SP-49 (cell line): ENCODE data around the gene SEZ6.

- PRO-cap, result no peak
Observed at GRCh38 chr17:28901816-28902239, 1.1 kb downstream of the DHRS13 start.

DNA sequence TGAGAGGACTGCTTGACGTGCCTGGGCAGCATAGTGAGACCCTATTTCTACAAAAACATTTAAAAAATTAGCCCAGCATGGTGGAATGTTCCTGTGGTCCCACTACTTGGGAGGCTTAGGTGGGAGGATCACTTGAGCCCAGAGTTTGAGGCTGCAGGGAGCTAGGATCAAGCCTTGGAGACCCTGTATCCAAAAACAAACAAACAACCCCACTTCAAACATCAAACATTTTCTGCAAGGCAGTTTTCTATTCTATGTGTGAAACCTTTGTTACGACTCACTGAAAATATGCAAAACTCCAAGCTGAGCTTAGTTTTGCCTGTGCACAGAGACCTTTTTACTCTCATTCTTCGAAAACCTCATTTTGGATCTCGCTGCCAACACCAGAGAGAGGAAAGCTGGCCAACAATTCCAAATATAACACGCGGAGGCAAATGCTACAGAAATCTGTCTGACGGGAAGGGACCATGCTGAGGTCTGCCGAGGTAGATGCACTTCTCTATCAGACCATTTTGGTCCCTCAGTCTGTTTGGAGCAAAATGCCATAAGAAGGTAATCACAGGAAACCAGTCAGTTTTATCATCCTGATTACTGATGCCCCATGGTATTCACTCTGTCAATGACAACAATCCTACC is 6.2 kb downstream of the PHF12 start:
- PRO-cap, result no peak

DNA sequence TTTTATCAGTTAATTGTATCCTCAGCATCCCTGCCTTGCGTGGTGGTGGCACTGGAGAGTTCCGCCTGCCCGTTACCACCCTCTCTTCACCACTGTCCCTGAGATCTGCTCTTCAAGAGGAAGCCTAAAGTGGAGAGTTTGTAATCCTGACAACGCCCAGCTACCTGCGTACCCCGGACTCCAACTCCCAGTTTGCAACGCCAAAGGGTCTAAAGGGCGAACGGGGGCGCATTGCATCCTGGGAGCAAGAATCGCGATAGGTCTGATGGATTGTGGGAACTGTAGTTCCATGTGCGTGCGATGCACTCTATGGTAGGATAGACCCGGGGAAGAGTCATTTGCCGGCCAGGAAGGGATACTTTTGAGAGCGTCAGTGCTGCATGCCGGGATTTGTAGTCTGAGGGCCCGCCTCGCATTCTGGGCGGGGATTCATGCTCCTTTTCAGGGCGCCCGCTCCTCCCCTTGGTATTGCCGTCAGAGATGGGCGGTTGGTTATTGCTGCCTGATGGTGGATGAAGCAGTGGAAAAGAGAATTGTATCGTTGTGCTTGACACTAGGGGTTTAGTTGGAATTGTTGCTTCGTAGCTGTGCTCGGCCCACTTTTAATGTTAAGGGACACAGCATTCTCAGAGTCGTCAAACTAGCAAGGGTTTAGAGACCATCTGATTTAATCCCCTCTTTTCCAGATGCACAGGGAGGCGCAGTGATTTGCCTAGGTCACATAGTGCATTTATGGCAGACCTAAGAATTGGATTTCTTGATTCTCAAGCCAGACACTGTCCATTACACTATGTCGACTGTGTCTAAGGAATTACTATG is 1.1 kb upstream of the PHF12 start:
- PRO-cap, result unidirectional peak, minus-strand start at position 107 of the sequence; bidirectional peak, plus-strand start at position 477 of the sequence, minus-strand start at position 187 of the sequence

DNA sequence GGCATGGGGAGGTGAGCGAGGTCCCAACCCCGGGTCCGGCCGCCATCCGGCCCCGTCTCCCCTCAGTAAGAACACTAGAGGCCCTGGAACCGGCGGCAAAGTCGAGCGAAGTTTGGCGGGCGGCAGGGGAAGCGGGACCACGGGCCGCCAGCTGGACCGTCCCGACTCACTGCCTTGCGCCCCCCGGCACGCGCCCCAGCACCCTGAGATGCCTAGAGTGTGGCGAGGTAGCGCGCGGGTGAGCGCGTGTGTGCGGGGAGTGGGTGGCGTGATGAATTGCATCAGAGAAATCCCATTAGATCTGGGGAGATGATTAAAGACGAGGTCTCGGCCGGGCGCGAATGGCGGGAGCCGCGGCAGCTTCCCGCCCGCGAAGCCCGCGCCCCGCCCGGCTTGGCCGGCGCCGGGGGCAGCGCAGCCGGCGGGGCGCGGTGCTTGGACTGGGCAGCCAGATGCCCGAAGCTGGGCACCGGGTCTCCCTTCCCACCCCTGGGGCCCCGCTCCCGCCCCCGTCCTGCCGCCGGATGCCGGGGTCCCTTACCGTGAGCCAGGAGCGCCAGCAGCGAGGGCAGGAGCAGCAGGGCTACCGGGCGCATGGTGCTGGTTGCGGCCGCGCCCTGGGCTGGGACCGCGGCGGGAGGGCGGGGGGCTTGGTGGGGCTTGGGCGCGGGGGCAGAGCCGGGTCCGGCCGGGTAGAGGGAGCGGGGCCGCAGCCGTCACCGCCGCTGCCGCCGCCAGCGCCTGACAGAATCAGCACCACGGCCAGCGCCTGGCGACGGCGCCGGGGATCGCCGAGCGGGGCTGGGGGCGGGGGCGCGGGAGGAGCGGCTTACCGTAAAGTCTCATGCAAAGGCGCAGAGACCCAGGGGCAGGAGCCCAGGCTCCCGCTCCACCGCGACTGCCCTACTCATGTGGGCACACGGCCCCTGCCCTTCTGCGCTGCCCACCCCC is at the start of gene SEZ6:
Gene SEZ6 (minus strand): TSS at position 760 of the 951 bp plus-strand sequence.
- PRO-cap, result no peak

DNA sequence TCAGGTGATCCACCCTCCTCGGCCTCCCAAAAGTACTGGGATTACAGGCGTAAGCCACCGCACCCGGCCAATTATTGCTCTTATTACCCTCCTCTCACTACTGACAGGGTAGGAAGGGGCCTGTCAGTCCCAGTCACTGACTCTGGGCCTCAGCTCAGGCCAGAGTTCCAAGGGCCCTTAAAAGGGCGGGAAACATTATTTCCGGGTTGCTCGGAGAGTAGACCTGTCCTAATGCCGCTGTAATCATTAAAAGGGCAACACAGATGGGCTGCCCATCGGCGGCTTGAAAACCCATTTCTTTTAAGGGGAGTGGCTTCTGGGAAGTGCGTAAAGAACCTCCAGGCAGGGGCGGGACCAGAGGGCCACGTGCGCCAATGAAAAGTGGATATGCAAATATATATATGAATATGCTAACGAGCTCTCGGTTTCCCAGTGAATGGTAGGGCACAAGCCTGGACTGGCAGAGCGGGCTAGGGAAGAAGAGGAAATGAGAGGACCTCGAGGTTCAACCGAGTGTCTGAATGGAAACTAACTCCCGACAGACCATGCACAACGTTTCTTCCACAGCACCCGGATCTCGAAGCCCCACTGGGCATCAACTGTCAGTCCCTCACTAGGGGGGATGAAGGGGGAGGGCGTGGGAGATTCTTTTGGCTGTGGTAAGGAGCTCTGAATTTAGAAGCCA is 26.7 kb downstream of the PIPOX start:
- PRO-cap, result no peak

- PRO-cap, result no peak
Observed at GRCh38 chr17:29093787-29094276, 50.9 kb downstream of the PIPOX start.

- PRO-cap, result no peak
Observed at GRCh38 chr17:29098554-29099199, 55.7 kb downstream of the PIPOX start.

DNA sequence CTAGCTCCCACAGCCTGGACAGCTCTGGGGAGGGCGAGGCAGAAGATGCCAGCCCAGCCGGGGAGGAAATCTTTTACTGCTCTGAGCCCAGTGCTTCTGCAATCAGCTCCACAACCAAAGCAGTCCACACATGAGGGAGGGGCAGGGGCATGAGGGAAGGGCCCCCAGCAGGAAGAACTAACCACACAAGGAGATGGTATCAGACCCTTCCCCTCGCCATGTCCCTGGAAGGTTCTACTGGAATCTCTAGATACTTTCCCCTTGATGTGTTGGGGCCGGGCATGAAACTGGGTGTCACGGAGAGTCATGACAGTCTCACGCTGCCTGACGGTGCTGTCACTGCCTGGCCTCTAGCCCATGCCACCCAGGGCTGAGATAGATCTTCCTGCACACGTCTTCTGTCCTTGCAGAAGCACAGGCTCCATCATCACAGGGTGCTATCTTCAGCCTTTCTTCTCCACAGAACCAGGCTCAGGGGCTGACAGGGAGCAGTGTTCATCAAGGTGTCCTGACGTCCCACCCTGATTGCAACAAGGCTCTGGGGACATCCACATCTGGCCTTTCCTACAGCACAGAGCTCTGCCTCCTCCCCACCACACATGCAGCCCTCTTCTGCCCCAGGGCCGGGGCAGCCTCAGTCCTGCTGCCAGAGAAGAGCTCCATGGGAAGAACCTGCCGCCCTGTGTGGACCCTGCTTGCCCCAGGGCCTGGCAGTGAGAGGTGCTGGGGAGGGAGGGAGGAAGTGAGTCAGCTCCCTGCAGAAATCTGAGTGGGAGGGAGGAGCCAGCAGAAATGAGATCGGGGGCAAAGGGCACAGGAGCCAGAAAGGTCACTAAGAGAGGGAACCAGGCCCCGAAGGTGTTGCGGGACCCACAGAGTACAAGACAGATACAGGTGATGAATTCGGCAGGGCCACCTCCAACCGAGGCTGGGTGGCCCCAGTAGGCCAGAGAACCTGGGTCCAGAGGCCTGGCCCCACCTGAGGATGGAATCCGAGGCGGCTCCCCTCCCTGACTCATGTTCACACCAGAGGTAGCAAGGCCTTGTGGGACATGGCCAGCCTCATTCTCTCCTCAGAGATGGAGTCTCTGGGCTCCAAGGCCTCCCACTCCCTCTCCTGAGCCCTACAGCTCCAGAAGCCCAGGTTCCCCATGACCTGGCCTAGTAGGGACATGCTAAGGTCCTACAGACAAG is 25.1 kb downstream of the MYO18A start:
- PRO-cap, result unidirectional peak, plus-strand start at position 789 of the sequence

GRCh38 chr17:29170124-29170704 is 10.0 kb downstream of the MYO18A start:
- PRO-cap, result no peak

DNA sequence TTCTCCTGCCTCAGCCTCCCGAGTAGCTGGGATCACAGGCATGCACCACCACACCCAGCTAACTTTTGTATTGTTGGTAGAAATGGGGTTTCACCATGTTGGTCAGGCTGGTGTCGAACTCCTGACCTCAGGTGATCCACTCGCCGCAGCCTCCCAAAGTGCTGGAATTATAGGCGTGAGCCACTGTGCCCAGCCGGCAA is 38.5 kb upstream of the NUFIP2 start:
- PRO-cap, result no peak

GRCh38 chr17:29379265-29379855 is 10.8 kb upstream of the TAOK1 start:
- PRO-cap, result no peak

GRCh38 chr17:29390043-29390286 is 198 bp upstream of the TAOK1 start:
- PRO-cap, result bidirectional peak, plus-strand start at chr17:29390341, minus-strand start at chr17:29390229

GRCh38 chr17:29451225-29451692 is 61.1 kb downstream of the TAOK1 start:
- PRO-cap, result no peak

- PRO-cap, result no peak
Observed at GRCh38 chr17:29495313-29495923, 71.4 kb downstream of the ABHD15 start.

- PRO-cap, result no peak
Observed at GRCh38 chr17:29546071-29547200, 20.4 kb downstream of the ABHD15 start.

DNA sequence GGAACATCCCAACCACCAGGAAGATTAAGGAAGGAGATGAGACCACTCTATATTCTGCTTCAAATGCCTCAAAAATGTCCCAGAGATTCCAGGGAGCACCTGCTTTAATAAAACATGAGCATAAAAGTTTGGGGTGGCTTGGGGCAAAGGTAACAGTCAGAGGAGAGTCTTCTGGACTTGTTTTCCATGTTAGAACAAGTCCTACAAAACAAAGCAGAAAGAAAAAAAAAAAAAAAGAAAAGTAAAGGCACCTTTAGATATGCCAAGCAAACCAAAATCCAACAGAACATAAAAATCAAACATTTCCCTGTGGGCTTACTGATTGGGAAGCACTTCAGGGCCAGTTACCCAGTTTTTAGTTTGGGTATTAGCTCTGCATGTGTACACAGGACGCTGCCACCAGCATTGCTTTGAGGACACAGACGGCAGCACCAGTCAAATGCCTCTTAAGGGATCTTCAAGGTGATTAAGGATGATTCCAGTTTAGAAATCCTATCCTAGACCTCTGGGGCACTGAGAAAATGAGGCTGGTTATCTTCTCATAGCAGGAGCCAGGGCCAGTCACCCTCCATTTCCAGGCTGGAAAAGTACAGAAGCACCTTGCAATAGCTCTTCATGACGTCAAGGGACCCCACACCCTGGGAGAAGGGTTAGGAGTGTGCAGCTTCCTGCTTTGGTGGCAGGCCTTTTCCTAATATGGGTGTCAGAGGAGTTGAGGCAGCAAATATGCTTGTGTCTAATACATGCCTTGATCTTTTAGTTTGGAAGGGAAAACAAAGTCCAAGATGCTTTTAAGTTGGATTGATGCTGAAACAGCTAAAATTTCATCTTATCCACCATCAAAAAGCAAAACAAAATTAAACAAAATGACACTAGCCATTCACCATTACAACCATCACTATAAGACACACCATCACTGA is 3.6 kb upstream of the CORO6 start:
- PRO-cap, result no peak

- PRO-cap, result no peak
Observed at GRCh38 chr17:29732489-29732944, 109.8 kb upstream of the CORO6 start.

DNA sequence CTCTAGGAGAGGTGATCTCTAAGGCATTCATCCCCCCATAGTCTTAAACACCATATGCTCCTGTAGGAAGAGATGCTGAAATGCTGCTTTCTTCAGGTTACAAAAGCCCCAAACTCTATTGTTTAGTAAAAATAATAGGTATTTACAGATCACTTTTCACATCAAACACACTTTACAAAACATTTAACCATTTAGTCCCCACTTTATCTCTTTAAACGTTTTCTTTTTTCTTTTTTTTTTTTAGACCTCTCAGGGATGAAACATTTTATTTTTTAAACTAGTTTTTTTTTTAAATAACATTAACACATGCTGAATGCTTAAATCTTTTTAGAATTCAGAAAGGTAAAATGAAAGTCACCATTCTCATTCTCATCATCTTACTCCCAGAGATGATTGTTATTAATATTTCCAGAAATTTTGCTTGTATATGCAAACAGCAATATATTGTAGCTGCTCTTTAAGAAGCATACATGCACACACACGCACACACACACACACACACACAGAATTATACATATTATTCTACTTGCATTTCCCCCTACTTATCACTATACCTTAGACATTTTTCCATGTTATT is 144.5 kb upstream of the CORO6 start:
- PRO-cap, result no peak

DNA sequence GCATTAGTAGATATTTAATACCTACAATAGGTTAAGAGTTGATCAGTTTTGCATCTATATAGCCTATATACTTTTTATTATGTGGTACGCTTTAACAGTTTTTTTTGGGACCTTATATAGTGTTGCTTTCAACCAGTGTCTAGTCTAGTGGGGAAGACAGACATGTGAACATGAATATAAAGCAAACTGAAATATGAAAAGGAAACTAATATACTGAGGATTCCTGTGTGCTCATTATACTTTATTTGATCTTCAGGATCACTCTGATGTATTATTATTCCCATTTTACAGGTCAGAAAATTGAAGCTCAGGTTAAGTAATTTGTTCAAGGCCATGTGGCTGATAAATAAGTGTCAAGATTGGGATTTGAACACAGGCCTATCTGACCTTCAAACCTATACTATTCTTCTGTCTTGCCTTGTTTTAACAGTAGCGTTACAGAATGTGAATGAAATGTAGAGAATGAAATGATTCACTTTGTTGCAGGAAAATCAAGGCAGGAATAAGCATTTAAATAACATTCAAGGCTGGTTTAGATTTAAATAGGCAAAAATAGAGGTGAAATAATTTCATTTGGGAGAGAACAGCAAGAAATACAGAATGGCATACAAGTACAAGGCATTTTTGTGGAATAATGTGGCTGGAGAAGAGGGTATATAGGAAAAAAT is 4.0 kb downstream of the NSRP1 start:
- PRO-cap, result no peak

DNA sequence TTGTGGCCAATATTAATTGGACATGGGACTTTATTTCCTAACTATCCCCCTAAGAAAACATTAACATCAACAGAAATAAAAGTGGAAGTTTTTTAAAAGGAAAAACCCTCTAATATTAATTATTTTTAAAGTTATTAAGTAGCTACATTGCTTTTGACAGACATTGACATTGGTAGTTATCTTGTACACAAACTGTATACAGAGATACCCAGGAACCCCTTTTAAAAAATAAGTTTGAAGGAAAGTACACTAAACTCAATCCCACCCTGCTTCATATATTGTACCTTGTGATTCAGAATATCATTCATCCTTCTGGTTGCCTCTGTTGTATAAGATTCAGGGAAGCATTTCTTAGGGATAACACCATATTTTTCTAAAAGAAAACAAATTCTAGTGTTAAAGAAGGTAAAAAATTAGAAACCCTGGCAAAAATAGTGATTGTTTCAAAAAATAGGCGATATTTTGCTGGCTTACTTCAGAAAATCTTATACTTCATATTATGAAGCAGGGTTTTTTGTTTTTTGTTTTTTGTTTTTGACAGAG is 5.1 kb downstream of the BLMH start:
- PRO-cap, result no peak